GM19239 (cell line): Measurements from ENCODE around the genes DYNC1LI2 and CA7.

- RRBS, result no CpG with 5 or more reads among the region's 5 CpGs
Observed at GRCh38 chr16:58462034-58462500, 37.9 kb upstream of the NDRG4 start.

DNA sequence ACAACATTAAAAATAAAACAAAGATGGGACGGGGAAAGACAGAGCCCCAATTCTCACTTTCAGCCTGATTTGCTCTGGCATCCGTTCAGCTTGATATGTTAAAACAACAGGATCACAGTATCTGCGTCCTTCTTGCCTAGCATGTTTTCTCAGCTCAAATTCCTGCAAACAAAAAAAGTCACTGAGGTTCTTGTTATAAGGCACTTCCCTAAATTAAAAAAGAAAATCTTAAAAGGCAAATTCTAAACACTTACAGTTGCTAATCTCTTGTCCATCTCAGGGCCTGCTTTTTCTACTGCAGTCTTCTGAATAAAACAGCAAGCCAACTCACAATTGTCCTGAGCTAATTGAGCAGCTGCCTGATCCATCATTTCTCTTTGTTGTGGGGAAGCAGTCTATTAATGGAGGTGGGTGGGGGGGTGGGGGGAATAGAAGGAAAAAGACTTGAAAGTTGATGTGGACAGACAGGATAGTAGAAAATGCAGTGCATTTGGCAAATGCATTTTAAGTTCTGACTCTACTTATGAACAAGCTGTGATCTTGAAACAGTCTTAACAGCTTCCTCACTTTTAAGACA, 26.9 kb downstream of the SETD6 start:
- RRBS, result no CpG with 5 or more reads among the region's 3 CpGs

DNA sequence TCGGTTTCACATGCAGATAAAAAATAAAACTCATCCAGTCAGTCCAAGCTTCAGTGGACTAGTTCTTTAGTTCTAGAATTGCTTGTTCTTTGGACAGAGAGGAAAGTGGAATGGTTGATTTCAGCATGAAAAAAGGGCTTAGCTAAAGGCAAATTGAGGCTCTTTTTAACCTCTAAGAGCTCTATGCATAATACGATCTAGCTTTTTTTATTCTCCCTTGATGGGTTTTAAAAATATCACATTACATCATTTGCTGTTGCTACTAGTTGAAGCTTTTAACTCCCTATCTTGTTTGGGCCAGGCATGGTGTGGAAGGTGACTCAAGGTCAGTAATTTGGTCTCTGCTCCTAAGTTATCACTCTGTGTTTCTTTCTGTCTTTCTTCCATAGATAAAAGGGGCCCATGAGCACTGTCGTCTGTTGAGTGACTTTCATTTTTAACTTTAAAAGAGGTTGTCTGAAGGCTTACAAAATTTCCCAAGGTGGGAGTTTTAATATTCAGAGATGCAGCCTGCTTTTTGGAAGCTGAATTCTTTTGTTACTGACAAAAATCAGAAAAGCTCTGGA, 58.1 kb upstream of the GOT2 start:
- RRBS, result no CpG with 5 or more reads among the region's 3 CpGs

DNA sequence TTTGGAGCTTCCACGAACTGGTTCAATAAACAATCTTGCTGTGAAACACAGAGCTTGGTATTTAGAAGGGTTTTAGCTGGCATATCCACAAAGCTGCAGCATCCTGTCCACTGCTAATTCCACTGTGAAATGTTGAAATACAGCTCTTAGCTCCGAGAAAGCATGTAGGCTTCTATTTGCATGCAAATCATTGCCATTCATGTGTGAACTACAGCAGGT, 128.4 kb upstream of the GOT2 start:
- RRBS, result no CpG with 5 or more reads among the region's 2 CpGs

- RRBS, result no CpG with 5 or more reads among the region's 40 CpGs
Observed at GRCh38 chr16:65122100-65122661, 318 bp upstream of the CDH11 start.

DNA sequence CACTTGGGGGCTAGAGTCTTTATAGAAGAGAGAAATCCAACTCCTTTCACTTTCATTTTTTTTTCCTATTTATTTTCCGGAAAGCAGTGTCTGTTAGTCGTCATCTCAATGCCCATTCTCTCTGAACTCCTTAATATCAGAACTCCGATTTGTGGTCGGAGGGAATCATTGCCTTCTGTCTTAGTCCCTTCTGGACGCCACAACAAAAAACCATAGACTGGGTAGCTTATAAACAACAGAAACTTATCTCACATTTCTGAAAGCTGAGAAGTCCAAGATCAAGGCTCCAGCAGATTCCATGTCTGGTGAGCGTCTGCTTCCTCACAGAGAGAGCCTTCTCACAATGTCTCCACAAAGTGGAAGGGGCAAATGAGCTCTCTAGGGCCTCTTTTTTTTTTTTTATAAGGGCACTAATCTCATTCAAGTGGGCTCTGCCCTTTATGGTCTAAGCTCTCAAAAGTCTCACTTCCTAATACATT, 296.6 kb upstream of the CDH11 start:
- RRBS, result no CpG with 5 or more reads among the region's 6 CpGs

DNA sequence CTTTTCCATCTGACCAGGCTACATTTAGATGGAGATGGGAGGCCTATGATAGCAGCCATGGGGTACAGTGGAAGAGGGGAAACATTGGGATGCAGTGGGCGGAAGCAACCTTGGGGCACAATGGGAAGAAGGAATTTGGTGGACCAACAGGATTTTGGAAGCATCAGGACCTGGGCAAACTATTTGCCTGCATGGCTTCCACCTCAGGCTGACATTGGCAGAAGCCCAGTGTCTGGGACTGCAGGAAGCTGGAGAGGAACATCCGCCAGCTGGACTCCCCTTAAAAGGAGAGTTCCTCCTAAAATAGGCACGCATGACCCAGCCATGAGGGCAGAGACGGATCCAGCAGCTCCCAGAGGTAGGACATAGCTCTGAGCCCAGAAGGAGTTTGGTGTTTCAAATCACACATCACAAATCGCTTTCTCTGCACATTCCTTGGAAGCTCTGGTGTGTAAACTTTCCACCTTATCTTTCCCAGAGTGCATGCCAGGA, 231.2 kb upstream of the CDH5 start:
- RRBS, result no CpG with 5 or more reads among the region's 5 CpGs

- RRBS, result no CpG with 5 or more reads among the region's 1 CpG
Observed at GRCh38 chr16:66474687-66475069, 47.6 kb downstream of the BEAN1 start.

GRCh38 chr16:66510868-66511667, 38.9 kb downstream of the TK2 start:
- RRBS, result no CpG with 5 or more reads among the region's 13 CpGs

GRCh38 chr16:66605012-66605823, 714 bp downstream of the CMTM3 start:
- RRBS, result 2% methylated on average over 32 of the region's 83 CpGs

GRCh38 chr16:66615321-66615873, 10.9 kb downstream of the CMTM3 start:
- RRBS, result no CpG with 5 or more reads among the region's 12 CpGs

- RRBS, result no CpG with 5 or more reads among the region's 19 CpGs
Observed at GRCh38 chr16:66706500-66707146, 10.1 kb upstream of the CMTM4 start.

- RRBS, result 2% methylated on average over 45 of the region's 122 CpGs
Observed at GRCh38 chr16:66750799-66752081, at the start of gene DYNC1LI2. Gene DYNC1LI2 (minus strand): TSS chr16:66751609.

GRCh38 chr16:66844273-66844562, at the start of gene CA7:
Gene CA7 (plus strand): TSS chr16:66844414.
- RRBS, result 5% methylated on average over 22 of the region's 34 CpGs

DNA sequence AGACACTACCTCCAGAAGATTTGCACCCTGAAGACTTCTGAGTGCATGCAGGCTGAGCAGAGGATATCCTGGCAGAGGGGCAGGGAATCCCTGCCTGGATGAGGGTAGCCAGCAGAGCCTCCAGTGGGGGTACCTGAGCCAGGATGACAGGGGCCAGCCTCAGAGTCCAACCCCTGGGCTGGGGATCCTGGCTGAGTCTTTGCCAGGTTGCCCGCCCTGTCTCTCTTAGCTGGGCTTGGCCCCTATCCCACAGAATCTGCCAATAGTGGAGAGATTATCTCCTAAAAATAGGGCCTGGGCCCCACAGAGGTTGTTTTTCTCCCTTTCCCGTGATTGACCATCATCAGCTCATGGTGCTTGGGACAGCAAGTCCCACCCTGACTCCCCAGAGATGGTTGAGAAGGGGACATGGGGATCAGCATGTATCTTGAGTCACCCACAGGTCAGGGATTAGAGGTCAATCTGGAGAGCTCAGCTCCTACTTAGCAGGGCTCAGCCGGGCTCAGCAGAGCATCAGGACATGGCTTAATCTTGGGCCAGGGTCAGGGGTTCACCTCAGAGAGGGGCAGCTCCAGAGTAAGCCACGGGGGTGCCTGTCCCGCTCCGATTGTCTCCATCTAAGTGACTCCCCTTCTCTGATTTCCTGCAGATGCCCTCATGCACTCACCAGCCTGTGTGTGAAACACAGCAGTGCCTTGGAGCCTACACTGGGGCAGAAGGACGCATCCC, 11.6 kb downstream of the CDH16 start:
- RRBS, result no CpG with 5 or more reads among the region's 7 CpGs

DNA sequence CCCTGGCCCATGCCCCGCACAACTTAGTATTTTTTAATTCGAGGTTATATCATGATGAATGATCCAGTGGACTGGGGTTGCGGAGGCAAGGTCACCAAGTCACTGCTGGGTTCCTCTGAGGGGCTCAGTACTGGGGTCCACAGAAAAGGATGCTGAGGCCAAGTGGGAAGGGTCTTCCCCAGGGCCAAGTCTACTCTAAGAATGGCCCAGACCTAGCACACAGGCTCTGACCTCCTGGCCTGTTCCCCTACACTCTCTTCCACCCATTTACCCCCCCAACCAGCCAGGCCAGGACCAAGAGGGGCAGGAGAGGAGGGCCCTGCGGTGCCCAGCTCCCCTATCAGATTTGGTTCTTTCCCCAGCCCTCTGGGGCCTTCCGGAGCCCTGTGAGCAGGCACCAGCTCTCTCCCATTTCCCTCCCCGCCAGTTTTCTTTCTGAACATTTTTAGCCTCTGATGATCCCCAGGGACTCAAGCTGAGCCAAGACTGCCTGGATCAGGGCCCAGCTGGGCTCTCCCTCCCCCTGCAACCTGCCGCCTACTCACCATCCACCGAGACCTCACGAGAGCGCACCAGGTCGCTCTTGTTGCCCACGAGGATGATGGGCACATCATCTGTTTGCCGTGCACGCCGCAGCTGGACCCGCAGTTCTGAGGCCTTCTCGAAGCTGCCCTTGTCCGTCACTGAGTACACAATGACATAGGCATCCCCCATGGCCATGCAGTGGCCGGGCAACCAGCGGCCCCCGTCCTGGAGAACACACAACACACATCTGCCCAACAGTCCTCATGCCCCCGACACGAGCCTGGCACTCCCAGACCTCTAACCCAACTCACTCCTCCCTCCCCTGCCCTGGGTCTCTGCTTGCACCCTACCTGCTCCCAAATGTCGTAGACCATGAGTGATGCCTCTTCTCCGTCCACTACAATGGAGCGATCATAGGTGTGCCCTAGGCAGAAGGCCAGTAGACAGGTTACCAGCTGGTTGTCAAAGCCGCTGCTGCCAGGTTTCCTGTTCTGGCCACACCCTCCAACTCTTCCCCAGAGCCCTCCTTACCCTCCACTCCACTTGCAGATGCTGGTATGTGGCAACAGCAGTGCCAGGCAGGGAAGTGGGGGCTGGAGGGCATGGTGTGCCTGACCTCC, 2.0 kb downstream of the RRAD start:
- RRBS, result no CpG with 5 or more reads among the region's 27 CpGs

DNA sequence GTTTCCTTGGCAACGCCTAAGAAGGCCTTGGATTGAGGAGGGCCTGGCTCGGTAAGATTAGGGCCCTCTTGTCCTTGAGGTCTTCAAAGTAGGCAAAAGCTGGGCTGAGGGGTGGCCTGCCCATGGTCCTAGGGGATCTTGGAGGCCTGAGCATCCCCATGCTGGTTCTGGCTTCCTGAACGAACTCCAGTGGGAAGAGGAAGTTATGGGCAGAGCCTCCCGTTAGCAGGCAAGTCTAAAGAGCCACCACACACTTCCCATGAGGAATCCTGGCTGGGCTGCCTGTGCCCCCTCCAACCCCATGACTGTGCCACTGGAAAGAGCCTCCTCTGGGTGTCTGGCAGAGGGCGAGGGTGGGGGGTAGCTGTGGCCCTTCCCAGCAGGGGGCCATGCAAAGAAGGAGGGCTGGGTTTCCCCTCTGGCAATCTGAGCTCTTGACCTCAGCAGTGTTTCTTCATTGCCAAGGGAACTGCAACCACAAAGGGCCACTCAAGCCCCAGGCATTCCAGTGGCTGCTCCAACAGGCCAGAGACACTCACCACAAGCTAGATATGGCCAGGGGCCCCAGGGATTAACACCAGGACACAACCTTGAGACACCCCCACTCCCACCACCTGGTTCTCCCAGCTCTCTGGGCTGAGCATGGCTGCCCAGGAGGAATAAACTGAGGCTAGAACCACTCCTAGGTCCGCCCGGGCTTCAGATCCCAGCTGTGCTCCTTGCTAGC, 1.6 kb upstream of the RRAD start:
- RRBS, result no CpG with 5 or more reads among the region's 7 CpGs

DNA sequence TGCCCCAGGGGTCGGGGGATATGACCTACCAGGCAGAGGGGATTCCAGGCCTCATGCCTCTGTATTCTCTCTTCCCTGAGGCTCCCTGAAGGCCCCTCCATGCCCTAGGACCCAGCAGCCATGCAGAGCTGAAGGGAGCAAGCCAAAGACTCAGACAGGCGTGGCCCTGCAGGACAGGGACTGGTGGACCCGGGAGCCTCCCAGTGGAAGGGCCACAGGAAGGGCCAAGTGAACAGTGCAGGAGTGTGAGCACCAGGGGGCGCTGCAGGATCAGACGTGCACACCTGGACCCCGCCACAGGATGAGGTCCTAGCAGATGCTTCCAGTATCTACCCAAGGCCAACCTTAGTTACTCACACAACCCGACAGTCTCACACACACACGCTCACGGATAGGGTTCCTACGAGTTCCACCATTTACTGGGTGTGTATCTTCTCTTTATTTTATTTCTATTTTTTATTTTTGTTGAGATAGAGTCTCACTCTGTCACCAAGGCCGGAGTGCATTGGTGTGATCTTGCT, 10.7 kb upstream of the CES4A start:
- RRBS, result no CpG with 5 or more reads among the region's 11 CpGs

- RRBS, result no CpG with 5 or more reads among the region's 13 CpGs
Observed at GRCh38 chr16:67216803-67217776, 9.8 kb upstream of the TMEM208 start.